Renal cortical epithelial cell (primary cell): ENCODE data around the genes HPCA and RNF19B.

DNA sequence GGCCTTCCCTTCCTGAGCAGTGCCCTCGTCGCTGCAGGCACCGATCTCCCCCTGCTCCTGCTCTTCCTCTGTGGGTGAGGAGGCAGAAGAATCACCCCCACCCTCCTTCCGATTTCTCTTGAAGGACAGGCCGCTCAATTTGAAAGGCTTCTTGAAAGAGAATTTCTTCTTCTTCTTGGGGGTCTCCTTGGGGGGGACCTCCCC lies 1.4 kb downstream of the MARCKSL1 start:
- RRBS, result no CpG with 5 or more reads among the region's 5 CpGs

GRCh38 chr1:32338271-32339021 lies 2.4 kb upstream of the MARCKSL1 start:
- RRBS, result no CpG with 5 or more reads among the region's 19 CpGs

GRCh38 chr1:32351199-32352231 lies 10.8 kb downstream of the FAM229A start:
- RRBS, result 1% methylated on average over 51 of the region's 88 CpGs

DNA sequence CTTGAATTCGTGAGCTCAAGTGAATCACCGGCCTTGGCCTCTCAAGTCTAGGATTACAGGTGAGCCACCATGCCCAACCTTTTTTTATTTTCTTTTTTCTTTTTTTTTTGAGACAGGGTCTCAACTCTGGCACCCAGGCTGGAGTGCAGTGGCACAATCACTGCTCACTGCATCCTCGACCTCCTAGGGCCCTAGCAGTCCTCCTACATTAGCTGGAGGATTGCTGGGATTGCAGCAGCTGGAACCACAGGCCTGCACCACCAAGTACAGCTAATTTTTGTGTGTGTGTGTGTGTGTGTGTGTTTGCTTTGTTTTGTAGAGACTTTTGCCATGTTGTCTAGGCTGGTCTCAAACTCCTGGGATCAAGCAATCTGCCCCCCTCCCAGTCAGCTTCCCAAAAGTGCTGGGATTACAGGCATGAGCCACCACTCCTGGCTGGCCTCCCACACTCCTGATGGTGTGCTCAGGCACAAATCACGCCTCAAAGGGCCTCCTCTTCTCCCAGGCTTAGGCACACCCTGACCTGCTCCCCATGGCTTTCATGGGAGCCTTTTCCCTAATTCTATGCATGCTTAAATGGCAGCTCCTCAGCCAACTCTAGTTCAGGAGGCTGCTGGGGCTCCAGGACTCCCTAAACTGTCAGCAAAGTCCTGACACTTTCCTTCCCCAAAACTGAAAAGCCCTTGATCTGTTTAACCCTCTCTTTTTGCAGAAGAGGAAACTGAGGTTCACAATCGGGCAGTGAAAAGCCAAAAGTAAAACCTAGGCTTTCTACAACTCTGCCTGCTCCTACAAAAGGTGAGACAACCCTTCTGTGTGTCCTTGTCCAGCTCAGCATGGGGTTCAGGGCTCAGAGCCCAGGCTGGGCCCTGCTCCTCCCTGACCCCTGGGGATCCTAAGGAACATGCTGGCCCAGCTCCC lies 9.3 kb downstream of the FAM229A start:
- RRBS, result no CpG with 5 or more reads among the region's 5 CpGs

DNA sequence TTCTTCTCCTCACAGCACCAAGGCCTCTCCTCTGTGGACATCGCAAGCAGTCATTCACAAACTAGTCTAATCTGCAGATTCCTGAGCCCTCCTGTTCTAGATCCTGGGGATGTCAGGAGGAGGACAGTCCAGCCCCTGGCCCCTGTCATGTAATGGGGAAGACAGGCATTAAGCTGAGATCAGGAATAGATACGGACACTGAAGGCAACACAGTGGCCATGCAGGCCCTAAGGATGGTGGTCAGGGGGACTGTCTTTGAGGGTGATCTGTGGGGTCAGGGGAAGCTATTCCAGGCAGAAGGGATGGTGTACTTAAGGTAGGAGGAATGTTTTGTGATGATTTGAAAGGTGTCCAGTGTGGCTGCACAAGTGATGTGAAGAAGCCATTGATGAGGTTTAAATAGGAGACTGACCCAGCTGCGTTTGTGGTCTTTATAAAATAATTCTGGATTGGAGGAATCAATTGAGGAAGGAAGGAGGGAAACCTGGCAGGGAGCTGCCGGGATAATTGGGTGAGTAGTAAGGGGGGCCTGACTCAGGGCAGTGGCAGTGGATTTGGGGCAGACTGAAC lies 6.9 kb downstream of the FAM229A start:
- RRBS, result no CpG with 5 or more reads among the region's 4 CpGs

GRCh38 chr1:32758845-32760052 lies 17.6 kb downstream of the KIAA1522 start:
- RRBS, result 3% methylated on average over 2 of the region's 8 CpGs

GRCh38 chr1:32761907-32762266 lies 20.3 kb downstream of the KIAA1522 start:
- RRBS, result no CpG with 5 or more reads among the region's 2 CpGs

DNA sequence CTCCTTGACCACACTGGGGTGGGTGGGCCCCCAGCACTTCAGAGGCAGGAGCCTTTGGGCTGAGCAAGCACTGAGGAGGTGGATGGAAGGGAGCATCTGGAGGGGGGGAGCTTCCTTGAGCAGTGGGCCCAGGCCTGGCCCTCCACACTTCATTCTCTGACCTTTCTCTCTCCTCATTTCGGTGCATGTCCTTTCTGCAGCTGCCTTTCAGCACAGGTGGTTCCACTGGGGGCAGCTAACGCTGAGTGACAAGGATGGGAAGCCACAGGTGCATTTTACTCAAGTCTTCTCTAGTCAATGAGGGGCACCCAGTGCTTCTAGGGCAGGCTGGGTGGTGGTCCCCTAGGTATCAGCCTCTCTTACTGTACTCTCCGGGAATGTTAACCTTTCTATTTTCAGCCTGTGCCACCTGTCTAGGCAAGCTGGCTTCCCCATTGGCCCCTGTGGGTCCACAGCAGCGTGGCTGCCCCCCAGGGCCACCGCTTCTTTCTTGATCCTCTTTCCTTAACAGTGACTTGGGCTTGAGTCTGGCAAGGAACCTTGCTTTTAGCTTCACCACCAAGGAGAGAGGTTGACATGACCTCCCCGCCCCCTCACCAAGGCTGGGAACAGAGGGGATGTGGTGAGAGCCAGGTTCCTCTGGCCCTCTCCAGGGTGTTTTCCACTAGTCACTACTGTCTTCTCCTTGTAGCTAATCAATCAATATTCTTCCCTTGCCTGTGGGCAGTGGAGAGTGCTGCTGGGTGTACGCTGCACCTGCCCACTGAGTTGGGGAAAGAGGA lies 32.3 kb downstream of the KIAA1522 start:
- RRBS, result no CpG with 5 or more reads among the region's 7 CpGs

DNA sequence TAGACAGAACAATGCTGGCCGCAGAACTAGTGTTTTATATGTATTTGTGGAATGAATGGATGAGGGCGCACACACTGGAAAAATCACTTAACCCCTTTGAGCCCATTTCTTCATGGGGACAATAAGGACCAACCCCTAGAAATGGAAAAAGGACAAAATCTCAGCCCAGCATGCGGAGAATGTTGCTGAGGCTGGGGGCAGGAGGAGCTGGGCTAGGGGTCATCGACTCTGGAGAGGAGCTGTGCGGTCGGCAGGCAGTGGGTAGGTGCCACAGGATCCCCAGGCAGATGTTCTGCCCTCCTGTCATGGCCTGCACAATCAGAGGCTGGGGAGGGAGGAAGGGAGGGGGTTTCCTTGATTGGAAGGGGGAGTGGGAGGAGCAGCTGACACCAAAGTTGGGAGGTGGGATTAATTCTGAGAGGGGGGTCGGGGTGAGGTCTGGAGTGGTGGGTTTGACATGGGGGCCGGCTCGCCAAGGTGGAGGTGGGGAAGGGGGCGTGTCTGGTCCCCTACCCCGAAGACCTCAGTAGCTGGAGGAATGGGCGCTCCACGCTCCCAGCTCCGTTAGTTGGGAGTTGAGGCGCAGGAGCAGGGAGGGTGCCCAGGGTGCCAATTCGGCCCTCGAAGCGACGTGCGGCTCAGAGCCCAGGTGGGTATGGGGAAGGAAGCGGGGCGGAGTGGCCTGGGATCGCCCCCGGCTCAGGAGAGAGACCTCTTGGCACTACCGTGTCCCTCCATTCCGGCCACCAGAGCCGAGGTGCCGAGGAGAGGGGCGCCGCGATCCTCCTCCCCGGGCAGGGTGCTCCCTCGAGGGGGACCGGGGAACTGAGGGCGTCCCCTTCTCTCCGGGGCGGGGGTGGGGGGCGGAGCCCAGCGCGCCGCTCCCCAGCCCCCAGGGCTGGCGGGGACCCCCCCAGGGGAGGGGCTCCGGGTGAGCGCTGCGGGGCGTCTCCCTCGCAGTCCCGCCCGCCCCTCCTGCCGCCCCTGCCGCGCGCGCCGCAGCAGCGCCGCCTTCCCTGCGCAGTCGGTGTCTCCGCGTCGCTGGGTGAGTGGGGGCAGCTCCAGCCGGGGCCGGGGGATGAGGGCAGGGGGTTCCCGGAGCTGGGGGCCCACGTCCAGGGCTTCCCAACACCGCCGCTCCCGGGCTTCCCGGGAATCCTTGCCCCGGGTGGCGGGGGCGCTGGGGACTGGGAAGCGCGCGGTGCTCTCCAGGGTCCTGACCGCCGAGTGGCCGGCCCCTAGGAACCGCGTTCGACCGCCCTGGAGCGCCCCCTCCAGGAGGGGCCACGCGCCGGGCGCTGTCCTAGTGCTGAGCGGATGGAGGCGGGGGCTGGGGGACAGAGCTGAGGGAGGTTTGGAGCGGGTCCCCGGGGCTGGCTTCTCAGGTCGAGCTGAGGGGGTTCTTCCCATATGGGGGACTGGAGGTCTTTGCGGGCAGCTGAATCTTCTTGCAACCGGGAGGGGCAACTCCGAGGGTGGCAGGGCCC lies at the start of gene HPCA:
HPCA (plus strand) TSS at position 1,021 of the 1,487 bp plus-strand sequence.
- RRBS, result 2% methylated on average over 46 of the region's 96 CpGs

DNA sequence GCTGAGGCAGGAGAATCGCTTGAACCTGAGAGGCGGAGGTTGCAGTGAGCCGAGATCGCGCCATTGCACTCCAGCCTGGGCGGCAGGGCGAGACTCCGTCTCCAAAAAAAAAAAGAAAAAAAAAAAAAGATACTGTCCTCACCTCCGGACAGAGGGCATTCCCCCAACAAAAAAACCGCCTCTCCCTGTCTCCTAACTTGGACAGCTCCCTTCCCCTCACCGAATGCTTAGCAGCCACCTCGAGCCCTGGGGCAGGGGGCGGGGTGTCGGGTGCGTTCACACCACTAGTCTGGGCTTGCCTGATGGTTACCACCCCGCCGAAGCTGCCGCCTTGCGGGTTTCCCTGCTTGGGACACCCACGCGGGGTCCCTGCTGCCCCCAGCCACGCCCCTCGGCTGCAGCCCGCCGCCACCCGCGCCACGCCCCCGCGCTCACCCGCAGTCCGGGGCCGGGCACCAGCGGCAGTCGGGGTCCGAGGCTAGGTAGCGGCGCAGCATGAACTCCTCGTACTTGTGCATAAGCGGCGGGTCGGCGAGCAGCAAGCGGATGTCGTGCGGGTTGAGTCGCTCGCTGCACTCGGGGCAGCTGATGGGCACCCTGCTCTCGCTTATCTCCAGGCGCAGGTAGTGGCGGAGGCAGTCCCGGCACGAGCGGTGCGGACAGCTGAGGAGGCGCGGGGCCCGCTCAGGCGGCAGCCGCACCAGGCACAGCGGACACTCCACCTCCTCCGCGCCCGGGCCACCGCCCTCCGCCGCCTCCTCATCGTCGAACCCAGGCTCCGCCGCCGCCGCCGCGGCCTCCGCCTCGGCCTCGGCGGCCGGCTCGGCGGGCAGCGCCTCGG lies 773 bp downstream of the RNF19B start:
- RRBS, result 2% methylated on average over 28 of the region's 85 CpGs

DNA sequence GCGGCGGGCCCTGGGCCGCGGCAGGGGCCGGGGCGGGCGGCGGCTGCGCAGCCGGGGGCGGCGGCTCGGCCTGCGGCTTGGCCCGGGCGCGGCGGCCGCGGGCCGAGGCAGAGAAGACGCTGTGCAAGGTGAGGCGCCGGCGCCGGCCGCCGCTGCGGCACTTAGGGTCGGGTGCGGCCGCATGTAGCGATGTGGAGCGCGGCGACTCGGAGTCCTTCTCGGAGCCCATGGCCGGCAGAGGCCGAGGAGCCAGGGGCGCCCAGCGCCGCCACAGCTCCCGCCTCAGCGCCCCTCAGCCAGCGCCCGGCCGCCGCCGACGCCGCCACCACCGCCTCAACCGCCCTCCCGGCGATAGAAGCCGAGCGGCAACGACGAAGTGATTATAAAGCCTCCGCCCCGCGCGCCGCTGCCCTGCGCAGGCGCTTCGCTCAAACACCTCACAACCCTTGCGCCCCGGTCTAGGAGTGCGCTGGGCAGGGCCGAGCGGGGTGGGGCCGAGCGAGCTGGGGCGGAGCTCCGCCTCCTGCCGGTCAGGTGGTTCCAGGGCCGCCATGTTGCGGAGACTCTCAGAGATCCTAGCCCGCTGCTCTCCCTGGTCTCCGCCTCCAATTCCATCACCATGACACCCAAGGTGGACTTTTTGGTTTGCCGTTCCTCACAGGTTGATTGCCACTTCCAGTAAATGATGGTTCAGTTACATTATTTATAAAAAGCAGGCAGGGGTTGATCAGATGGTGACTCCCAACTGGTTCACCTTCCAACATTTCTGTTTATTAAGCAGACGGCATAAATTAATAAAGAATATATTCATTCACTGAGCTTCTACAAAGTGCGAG lies at the start of gene RNF19B:
RNF19B (minus strand) TSS at position 353 of the 836 bp plus-strand sequence.
- RRBS, result under 1% methylated on average over 51 of the region's 85 CpGs

GRCh38 chr1:32988885-32989729 lies 24.5 kb upstream of the RNF19B start:
- RRBS, result no CpG with 5 or more reads among the region's 5 CpGs

DNA sequence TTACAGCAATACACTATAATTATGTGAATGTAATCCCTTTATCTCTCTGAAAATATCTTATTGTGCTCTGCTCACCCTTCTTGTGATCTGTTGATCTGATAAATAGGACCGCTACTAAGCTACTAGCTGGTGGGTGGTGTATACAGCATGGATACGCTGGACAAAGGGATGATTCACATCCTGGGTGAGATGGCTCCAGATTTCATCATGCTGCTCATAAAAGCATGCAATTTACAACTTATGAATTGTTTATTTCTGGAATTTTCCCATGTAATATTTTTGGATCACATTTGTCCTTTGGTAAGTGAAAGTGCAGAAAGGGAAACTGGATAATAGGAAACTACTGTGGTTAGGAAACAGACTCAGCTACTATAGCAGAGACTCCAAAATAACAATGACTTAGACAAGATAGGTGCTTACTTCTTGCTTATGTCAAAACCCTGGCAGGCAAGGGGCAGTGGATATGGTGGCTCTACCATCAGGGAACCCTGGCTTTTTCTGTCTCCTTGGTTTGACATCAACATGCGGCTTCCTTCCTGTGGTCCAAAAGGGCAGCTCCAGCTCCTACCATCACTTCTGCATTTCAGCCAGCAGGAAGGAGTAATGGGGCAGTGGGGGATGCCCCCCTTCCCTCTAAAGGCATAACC lies 13.6 kb upstream of the AK2 start:
- RRBS, result no CpG with 5 or more reads among the region's 3 CpGs

DNA sequence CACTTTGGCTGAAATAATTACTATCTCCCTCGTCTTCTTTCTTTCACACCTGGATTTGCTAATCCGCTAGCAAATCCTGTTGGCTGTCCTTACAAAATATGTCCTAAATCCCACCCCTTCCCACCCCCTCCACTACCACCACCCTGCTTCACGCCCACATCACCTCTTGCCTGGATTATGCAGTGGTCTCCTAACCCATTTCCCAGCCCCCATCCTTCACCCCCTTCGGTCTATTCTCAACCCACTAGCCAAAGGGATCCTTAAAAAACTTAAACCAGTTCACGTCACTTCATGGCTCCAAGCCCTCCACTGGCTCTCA lies 25.1 kb downstream of the TRIM62 start:
- RRBS, result no CpG with 5 or more reads among the region's 5 CpGs

DNA sequence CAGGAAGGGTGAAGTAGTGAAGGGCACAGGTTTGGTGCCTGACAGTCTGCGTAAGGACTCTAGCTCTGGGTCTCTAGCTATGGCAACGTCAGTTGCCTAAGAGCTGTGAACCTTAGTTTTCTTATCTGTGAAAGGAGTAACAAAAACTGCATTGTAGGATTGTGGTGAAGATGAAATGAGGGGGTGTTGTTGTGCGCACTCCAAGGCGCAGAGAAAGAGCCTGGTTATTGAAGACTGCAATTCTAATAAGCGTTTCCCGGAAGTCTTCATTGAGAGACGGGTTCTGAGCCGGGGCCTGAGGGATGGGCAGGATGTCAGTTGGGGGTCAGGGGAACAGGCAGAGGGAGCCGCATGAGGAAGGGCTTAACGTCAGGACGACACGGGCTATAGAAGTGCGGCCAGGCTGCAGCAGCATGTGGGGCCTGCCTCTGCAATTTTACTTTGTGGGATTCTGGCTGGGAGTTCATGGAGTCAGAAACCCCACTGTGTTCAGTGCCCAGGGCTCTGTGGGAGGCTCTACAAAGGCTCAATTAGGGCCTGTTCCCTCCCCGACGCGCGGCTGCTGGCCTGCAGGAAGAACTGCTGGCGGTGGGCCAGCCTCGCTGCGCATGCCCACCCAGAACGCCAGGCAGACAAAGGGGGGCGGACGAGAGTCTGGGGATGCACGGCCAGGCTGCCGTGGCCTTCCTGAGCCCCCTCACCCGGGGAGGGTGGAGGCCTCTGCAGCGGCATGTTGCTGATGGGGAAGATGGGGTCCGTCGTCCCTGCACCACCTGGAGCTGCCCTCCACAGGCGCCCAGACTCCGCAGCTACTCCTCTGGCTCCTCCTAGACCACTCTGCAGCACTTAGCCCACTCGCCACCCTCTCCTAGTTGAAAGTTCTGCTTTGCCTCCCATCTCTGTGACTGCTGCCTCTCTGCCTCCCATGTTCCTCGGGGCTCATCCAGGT lies 20.6 kb downstream of the TRIM62 start:
- RRBS, result no CpG with 5 or more reads among the region's 33 CpGs

- RRBS, result no CpG with 5 or more reads among the region's 10 CpGs
Observed at GRCh38 chr1:33257865-33258395, 1.6 kb downstream of the ZNF362 start.

DNA sequence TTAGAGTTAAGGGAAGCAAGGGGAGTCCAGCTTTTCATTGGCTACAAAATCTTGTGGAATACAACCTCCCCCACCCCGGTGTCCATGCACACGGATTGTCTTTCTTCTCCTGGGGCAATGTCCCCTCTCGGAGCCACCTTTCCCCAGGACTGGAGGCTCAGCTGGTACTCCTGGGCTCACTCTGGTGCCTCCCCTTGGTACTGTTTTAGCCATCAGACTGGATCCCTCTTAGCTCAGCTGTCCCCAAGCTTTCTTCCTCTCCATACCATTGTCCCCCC lies 165 bp downstream of the A3GALT2 start:
- RRBS, result 13% methylated on average over 1 of the region's 3 CpGs

- RRBS, result no CpG with 5 or more reads among the region's 5 CpGs
Observed at GRCh38 chr1:33346294-33347417, 25.8 kb upstream of the A3GALT2 start.

DNA sequence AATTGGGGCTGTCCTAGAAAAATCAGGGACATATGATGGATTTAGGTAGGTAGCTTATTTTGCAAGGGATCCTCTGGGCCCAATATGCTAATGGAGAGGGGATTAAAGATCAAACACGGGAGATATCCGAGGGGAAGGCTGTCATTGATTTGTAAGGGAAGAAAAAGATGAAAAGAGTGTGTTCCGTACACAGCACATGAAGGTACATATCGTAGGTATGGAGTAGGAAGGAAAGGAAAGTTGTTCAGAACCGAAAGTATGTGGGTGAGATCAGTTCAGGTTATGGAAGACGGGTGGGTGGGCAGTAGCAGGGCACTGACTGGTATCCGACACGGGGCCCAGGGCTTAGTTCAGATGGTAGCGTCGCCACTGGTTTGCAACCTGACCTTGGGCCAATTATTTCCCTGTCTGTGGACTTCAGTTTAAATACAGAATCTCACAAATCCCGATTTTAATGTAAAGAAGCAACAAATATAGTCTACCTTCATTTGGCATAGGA lies 27.7 kb upstream of the A3GALT2 start:
- RRBS, result no CpG with 5 or more reads among the region's 11 CpGs

GRCh38 chr1:33349960-33350644 lies 29.2 kb upstream of the A3GALT2 start:
- RRBS, result 2% methylated on average over 6 of the region's 65 CpGs